Breast epithelium (tissue), 2 donors: Measurements from ENCODE around the genes SETD4 and CHAF1B.

GRCh38 chr21:34524613-34525782, 13.0 kb upstream of the KCNE1 start:
- PRO-cap = no peak
- RAMPAGE, long total RNA, 2 experiments = no peak in any of the 2 experiments

DNA sequence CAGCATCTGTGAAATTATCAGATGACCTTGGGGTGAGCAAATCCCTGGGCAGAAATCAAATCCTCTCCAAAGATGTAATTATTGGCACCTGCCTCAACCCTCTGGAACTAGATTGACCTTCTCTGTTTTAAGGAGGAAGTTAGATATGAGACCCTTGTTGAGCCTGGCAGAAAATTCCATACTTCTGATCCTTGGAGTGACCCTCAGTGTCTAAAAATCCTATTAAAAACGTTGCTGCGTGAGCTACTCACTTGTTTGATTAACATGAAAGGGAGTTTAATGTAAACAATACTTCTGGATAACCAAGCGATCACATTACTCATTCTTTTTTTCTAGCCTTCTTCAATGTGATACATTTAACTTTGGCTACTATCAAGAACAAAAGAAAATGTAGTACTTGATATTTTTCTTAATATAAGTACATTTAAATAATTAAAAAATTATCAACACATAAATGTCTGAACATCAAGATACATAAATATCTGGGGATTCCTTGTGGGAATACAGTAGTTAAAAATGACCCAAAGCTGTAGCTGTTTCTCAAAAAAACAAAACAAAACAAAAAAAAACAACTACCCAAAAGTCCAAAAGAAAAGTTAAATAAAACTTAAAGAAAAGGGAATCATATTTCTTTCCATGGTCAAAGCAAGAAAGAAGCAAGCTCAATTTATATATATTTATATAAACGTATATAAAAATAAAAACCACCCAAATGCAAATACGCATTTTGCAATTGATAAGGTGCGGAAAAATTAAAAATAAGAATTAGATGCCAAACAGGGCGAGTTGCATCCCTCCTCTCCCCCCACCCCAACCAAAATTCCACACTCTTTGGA, 122.3 kb downstream of the CLIC6 start:
- PRO-cap = no peak
- RAMPAGE, long total RNA, 2 experiments = no peak in any of the 2 experiments

DNA sequence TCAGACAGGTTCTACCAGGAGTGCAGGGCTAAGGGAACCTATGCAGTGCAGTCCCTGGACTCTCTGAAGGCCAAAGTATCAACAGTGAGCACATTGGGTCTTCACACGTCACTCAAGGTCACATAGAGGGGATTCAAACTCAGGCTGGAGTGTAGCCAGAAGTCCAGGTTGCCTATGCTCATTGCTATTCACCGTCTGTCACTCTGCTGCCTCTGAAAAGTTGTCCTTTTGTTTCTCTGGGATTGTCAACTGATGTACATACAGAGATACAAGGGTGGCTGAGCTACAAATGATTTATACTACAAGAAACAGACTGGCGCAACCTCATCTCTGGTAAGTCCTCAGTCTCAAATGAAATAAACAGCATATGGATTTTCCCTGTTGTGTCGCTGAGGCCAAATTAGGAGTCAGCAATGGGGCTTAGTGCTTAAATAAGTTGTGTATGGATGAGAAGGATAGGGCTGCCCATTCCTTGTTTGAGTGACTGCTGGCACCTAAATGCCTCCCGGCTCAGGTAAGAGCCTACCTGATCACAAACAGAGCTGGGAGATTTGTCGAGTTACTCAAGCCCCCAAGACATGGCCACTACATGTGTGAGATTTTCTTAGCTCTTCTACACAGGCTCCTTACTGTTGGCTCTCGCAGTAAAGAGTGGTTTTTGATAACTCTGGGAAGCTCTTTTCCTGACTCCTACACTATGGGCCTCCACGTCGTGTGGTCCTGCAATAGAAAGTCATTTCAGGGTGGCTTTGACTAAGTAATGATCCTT, 148.4 kb downstream of the CLIC6 start:
- PRO-cap = no peak
- RAMPAGE, long total RNA, 2 experiments = no peak in any of the 2 experiments

DNA sequence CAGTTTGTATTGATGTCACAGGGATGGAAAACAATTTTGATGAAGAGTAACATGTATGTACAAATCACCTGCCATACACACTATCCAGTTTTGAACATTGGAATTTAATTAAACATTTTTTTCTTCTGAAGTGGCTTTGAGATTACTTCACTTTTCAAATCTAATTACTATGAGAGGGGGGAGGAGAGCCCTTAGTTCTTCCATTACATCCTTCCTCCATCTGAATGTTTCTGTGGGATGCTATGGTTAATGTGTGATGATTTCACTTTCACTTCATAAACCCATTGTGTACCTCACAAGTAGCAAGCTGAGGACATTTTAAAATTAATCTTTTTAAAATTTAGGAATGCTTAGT, 156.9 kb downstream of the RUNX1 start:
- PRO-cap = no peak
- RAMPAGE, long total RNA, 2 experiments = no peak in any of the 2 experiments

- PRO-cap = no peak
- RAMPAGE, long total RNA, 2 experiments = no peak in any of the 2 experiments
These were observed 23.8 kb upstream of the RUNX1 start for GRCh38 chr21:35072789-35073440.

GRCh38 chr21:35205903-35206535, 156.9 kb upstream of the RUNX1 start:
- PRO-cap = unidirectional peak, plus-strand start at chr21:35206372
- RAMPAGE, long total RNA, 2 experiments = no peak in any of the 2 experiments

GRCh38 chr21:35503520-35504092, 454.5 kb upstream of the RUNX1 start:
- PRO-cap = no peak
- RAMPAGE, long total RNA, 2 experiments = no peak in any of the 2 experiments

DNA sequence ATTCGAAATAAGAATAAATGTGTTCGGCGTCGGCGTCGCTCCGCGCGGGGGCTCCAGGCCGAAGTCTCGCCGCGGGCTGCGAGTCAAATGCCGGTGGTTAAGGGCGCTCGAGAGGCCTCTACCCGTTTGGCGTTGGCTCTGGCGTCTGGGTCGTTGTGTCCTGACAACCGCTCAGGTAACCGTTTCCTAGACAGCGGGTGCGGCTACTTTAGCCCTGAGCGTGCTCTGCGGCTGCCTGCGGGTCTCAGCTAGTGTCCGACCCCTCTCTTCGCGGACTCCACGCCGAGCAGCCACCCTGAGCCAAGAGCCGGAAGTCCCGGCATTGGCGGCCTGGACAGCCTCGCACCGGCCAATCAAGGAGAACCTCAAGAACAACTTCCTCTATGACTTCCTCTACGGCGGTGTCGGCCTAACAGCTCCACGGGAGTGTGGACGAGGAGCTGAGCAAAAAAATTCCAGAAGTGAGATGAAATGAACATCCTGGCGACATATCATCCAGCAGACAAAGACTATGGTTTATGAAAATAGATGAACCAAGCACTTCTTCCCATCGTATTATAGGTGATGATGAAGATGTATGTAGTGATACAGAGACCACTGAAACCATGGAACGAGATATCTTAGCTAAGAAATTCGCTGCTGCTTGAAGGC, 173.3 kb downstream of the SETD4 start:
- PRO-cap = no peak
- RAMPAGE, long total RNA, 2 experiments = no peak in any of the 2 experiments

GRCh38 chr21:36060163-36061300, at the start of gene SETD4:
TSS of gene SETD4 (minus strand) at chr21:36060526.
- PRO-cap = bidirectional peak, plus-strand start at chr21:36060604, minus-strand start at chr21:36060314
- RAMPAGE, long total RNA, 2 experiments = start-site peak on the minus strand in 2 of 2 experiments, at chr21:36060310-36060528 at its widest, 22 to 368 reads per replicate

DNA sequence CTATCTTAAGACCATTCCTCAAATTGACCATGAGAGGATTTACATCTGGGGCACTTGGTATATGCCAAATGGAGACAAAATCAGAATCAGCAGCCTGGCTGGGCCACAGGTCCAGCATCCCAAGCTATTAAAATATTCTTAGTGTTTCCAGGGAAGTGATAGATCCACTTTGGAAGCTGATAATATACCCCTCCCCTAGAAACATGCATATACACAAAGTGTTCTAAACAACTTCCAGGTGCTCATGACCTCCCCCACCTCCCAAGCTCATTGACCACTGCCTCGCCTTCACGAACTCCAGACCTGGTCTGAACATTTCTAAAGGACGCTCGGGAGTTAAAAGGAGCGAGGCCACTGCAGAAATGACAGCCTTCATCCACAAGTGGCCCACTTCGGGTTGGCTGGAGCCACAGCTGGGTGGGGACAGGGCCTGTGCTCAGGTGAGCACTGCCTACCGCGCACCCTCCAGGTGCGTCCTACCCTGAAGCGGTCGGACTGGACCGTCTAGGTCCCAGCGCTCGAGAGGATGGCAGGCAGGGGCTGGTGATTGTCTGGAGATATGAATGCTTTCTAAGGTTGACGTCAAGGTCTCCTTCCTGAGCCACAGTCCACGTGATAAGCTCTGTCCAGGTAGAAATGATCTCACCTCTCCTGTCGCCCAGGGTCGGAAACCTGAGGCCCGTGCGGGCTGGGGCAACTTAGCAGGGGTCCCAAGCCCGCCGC, 1.2 kb upstream of the DOP1B start:
- PRO-cap = no peak
- RAMPAGE, long total RNA, 2 experiments = no peak in any of the 2 experiments

DNA sequence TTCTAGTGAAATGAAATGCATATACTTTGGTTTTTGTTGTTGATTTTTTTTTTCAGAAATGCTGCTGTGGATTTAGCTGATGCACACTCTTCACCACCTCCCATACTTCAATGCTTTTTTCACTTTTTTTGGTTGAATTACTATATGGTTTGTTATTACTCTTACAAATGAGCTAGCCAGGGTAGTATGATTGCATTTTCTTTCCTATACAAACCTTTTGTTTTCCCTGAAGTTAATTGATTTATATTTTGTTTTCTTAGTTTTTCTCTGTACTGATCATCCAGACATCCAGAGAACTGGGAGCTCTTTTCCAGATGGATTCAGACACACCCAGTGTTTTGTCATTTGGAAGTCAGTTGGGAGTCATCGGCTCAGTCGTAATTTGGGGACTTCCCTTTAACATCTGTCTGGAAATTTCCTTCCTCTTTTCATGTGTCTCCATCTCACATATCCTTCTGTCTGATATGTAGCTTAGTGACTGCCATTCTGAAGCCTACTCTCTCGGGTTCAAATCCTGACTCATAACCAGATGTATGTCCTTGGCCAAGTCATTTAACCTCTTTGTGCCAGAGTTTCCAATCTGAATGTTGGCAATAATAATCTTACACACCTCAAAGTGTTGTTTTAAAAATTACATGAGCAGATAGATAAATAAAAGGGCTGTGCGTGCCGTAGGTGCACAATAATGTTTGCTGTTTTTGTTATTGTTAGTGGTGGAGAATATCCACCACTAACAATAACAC, 2.9 kb downstream of the MORC3 start:
- PRO-cap = no peak
- RAMPAGE, long total RNA, 2 experiments = no peak in any of the 2 experiments

DNA sequence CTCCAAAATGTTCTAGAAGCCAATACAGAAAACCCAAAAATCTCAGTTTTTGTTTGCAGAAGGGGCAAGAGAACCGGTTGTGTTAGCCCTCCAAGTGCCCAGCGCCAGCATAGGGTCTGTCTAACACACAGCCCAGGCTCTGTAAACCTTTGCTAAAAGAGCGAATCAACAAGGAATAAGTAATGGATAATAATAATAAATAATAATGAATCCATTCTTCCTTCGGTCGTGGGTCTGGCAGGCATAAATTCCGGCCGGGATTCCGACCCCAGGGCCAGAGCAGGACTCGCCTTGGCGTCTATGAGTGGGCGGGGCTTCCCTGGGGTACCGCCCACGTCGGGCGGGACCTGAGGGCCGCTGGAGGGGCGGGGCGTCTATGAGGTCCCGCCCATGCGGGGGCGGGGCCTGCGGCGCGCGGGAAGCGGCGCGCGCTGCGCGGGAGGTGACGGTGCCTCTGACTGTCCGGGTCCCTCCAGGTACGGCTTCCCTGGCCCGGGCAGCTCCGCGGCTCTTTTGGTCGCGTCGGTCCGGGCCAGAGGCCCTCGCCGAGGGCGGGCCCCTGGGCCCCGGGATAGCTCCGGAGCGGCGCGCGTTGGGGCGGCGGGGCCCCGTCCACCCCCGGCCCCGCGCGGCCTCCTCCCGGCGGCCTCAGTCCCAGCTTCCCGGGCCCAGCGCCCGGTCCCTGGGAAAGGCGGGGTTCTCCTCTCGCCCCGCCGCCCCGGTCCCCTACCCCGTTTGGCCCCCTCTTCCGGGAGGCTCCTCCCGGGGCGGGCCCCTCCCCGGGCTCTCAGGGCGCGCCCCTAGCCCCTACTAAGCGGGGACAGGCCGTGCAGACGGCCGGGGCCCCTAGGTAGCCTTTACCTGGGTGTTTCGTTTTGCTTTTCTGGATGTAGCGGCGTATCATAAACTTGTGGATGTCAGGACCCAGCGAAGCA, at the start of gene CHAF1B:
TSS of gene CHAF1B (plus strand) at position 417 of the 935 bp plus-strand sequence.
- PRO-cap = unidirectional peak, plus-strand start at position 417 of the sequence
- RAMPAGE, long total RNA, 2 experiments = start-site peak on the plus strand in 1 of 2 experiments, centred at position 420 of the sequence, 49 reads per replicate

DNA sequence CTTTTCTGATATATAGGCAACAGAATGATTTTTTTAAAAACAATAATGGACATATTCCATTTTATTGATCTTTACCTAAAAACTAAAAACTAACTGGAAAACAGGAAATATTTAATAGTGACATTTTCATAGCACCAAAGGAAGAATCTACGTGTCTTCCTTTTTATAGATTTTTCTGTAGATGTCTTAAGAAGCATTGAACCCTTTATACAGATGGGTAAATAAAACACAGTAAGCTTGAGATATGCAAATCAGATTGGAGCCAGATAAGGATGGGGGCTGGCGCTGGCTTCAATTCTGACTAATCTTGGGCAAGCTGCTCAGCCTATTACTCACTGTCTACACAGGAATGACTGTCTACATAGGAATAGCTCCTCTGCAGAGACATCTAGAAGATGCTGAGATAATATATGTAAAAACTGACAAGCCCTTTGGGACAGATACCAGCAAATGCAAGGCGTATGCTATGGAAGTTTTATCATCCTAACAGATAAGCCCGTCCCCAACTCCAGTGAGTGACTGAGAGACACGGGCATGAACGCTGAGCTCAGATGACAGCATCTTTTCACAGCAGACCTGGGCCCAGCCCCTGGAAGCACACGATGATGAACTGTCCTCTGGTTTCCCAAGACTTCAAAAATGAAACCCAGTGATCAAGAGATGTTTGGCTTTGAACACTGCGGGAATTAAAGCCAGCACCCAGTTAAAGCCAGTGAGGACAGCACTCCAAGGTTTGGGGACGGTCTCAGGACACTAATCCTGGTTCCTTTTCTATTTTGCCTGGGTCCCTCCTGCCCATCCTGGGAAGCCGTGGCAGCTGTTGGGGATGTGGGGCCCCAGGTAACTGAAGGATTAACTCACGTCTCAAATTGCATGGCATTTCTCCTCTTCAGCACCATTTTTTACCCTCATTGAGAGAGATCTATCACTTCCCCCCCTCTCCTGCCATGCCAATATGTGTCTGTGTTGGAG, 1.6 kb downstream of the CLDN14 start:
- PRO-cap = no peak
- RAMPAGE, long total RNA, 2 experiments = no peak in any of the 2 experiments

DNA sequence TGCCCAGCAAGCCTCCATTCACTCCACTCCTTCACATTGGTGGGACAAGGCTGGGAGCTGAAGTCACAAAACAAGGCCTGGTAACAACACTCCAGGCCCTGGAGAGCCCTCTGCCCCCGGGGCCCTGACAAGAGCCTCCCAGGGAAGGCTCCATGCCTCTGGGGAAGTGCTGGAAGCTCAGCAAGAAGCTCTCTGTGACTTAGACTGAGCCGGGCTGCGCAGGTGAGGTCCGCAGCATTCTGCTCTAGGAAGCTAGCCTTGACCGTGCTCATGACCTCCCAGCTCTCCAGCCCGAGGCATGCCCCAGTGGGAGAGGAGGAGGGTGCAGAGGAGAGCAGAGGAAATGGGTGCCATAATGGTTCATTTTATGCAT, 105.8 kb upstream of the SIM2 start:
- PRO-cap = no peak
- RAMPAGE, long total RNA, 2 experiments = no peak in any of the 2 experiments

DNA sequence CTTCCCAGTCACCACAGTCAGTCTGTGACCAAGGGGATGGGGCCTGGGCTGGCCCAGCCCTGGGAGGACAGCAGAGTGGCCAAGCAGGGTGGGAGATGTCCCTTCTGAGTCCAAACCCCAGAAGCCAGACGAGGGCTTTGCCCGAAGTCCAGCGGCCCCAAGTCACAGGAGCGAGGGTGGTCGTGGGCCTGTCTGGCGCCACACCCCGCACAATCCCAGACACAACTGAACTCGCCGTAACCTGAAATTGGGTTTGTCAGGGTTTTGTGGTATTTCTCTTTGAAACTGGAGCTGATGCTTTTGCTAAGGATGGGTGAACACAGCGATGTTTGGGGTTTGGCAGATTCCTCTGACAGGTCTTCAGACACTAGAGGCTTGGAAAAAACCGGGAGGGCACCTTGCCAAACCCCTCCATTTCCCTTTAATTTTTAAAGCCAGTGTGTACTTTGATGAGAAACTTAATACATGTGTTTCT, 29.8 kb downstream of the SIM2 start:
- PRO-cap = no peak
- RAMPAGE, long total RNA, 2 experiments = no peak in any of the 2 experiments

DNA sequence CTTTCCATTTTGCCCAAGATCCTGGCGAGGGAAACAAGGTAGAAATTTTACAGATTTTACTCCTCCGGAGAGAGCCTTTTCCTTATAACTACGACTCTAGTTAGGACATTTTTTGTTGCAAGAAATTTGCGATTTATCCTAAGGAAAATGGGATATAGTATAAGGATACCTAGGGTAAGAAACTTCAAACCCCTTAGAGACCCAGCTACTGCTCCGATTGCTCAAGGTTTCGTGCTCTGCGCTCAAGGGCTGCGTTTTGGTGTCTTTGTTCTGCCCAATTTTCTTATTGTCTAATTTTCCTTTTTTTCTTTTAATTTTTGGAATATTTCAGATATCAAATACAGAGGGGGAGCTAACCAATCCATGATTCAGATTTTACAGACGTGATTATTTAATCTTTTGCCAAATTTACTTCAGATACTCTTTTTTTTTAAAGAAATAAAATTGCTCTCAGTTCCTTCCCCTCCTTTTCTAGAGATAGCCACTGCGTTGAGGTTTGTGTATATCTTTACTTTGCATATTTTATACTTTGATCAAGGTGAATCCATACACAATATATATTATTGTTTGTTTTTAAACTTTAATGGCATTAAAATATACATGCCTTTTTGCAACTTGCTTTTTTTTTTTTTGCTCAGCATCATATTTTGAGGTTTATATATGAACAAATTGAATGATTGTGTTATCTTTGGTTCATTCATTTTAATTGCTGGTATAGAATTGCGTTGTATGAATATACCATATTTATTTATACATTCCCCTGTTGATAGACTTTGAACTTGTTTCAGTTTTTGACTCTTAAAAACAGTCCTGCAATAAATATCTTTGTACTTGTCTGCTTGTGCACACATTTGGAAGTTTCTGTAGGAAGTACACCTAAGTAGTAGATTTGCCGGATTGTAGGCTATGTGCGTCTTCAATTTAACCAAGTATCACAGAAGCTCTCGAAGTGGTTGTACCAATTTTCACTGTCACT, 1.8 kb downstream of the TTC3 start:
- PRO-cap = no peak
- RAMPAGE, long total RNA, 2 experiments = no peak in any of the 2 experiments

DNA sequence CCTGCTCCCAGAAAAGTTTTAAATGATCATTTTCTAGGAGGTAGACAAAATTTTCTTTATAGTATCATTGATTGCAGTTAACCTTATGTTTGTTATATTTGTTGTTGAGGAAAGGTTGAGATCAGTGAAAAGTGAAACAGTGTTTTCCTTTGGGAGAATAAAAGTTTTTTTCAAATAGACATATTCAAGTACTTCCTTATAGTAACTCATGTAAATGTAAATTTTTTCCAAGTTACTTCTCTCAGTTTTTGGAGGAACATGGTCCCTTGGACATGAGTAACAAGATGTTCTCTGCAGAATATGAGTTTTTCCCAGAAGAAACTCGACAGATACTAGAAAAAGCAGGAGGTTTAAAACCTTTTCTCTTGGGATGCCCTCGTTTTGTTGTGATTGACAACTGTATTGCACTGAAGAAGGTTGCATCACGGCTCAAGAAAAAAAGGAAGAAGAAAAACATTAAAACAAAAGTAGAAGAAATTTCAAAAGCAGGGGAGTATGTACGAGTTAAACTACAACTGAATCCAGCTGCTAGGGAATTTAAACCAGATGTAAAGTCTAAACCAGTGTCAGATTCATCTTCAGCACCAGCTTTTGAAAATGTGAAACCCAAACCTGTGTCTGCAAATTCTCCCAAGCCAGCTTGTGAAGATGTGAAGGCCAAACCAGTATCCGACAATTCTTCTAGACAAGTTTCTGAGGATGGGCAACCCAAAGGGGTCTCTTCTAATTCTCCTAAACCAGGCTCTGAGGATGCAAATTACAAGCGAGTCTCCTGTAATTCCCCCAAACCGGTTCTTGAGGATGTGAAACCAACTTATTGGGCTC, 92.5 kb downstream of the TTC3 start:
- PRO-cap = no peak
- RAMPAGE, long total RNA, 2 experiments = no peak in any of the 2 experiments

DNA sequence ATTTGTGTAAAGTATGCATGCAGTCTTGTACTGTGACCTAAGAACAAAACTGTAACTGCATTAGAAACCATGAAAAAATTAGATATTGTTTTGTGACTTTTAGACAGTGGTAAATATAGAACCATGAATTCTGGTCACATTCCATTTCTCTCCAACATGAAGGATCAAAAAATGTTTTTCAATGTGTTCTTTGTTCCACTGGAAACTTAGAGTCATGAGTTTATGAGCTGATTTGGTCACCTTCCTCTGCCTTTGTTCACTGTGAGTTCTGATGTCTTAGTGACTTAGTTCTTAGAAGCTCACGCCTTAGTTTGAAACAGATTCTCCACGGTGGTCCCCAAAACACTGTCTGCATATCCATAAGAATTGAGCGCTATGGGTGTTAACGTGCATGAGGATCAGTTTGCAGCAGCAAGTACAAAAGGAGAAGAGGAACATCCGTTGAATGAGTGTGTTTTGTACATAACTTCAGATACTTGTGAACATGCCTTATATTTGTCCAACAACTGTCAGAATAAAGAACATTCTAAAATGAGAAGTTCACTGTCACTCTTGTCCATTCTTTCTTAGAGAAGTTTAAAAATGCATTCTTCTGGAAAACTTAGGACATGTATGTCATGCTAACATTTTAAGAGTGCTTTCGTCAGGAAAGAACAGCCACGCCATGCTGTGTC, 64.4 kb downstream of the VPS26C start:
- PRO-cap = no peak
- RAMPAGE, long total RNA, 2 experiments = no peak in any of the 2 experiments

DNA sequence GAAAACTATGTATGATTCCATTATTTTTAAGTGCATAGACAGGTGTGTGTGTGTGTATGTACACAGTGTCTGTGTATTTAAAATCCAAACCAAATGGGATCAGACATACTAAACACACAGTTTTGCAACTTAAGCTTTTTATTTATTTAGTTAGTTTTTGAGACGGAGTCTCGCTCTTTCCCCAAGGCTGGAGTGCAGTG, 10.3 kb downstream of the DYRK1A start:
- PRO-cap = no peak
- RAMPAGE, long total RNA, 2 experiments = no peak in any of the 2 experiments

GRCh38 chr21:37431018-37431341, 64.4 kb downstream of the DYRK1A start:
- PRO-cap = no peak
- RAMPAGE, long total RNA, 2 experiments = no peak in any of the 2 experiments